SUDHL5 (cell line): ENCODE data around the gene CITED2.

- PRO-cap: no peak
These were observed 73.1 kb downstream of the REPS1 start for GRCh38 chr6:138914894-138915386.

- PRO-cap: no peak
These were observed 42.7 kb downstream of the REPS1 start for GRCh38 chr6:138945193-138945825.

- PRO-cap: no peak
These were observed 25.4 kb downstream of the REPS1 start for GRCh38 chr6:138962520-138963144.

GRCh38 chr6:138989032-138989450, 988 bp upstream of the REPS1 start:
- PRO-cap: no peak

- PRO-cap: bidirectional peak, plus-strand start at chr6:139028115, minus-strand start at chr6:139027837
These were observed 809 bp upstream of the ABRACL start for GRCh38 chr6:139027604-139028268.

GRCh38 chr6:139029833-139030280, 1.3 kb downstream of the ABRACL start:
- PRO-cap: no peak

DNA sequence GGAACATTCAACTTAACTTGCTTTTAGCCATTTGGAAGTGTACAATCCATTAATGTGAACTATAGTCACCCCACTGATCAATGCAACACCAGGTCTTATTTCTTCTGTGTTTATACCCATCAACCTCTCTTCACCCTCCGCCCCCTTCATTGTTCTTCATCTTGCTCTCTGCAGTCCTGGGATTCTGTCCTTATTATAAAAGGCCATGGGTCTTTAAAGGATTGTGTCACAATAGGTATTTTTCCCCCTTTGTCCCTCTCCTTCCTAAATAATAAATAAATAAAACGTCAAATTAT, 1.7 kb downstream of the ABRACL start:
- PRO-cap: no peak

DNA sequence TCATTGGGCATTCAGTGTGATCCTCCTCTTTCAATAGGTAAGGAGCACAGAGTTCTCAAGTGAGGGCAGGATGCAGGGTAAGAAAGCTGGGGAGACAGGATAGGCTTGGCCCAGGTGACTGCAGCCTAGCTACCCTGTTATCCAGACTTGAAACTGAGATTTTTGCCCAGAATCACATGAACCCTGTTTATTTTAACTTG, 25.0 kb downstream of the HECA start:
- PRO-cap: no peak

DNA sequence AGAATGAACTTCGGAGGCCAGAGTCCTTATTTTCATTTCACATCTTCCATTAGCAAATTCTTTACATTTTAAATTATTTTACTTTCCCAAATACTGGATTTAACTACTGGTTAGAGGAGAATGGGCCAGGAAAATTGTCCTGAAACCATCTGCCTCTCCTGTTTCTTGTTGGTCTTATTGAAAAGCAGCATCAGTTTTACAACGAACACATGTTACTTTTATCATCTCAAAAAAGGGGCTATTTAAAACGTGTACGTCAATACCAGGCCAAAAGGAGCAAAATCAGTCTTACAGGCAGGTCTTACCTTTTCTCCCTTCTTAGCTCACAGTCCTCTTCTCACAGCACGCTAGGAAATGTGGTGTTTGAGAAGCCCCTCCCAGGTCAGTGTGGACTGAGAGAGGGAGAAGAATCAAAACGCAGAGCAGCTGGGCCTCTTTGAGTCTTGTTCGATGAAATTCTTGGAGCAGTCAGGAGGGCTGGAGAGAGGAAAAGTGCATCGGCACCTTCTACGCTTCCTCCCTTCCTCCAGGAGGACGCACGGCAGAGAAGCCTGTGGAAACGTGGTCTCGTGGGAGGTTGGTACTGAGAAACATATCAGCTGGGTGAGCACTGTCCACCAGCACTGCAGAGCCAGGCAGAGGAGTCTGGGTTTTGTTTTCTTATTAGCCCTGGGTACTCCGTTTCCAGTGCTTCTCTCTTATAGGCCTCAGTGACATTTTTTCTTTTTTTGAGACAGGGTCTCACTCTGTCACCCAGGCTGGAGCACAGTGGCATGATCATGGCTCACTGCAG, 52.8 kb downstream of the TXLNB start:
- PRO-cap: no peak

DNA sequence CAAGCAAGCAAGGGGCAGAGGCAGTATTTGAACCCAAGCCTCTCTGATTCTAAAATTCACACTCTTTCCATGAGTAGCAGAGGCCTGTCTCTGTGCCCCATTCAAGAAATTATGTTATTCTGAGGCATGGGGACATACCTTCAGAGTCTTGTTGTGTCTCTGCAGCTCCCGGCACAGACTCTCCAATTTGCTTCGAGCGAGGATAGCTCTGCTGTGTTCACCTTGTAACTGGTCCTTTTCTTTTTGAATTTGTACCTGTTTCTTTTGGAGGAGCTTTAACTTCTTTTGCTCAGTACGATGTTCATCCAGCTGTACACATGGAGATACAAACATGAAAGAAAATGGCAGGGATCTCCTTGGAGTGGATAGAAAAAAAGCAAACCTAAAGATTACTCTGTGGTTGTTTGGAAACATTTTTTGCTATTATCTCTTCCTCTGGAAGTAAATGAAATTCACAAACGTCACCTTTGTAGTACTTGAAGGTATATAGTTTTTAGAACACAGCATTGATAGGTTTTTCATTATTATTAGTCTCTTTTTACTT, 21.4 kb downstream of the TXLNB start:
- PRO-cap: no peak

DNA sequence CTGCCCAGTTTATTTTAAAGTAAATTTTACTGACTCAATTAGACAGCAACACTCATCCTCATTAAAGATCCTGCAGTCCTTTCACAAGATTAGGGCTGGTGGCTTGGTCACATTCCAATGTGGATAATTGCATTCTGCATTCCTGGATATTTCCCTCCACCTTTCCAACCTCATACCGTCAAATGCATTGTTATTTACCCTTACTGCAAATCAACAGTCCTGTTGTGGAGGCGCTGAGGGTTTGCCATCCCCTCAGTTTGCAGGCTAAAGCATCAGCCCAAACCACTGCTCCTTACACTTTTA, 5.4 kb downstream of the CITED2 start:
- PRO-cap: no peak

- PRO-cap: no peak
These were observed 833 bp downstream of the CITED2 start for GRCh38 chr6:139373669-139373961.

- PRO-cap: unidirectional peak, minus-strand start at chr6:139374423; unidirectional peak, minus-strand start at chr6:139374648
These were observed at the start of gene CITED2 for GRCh38 chr6:139373962-139374714. Gene CITED2 (minus strand): TSS chr6:139374648.

GRCh38 chr6:139375710-139376350, 1.4 kb upstream of the CITED2 start:
- PRO-cap: bidirectional peak, plus-strand start at chr6:139376004, minus-strand start at chr6:139375856

- PRO-cap: no peak
These were observed 67.7 kb upstream of the CITED2 start for GRCh38 chr6:139442112-139442499.

DNA sequence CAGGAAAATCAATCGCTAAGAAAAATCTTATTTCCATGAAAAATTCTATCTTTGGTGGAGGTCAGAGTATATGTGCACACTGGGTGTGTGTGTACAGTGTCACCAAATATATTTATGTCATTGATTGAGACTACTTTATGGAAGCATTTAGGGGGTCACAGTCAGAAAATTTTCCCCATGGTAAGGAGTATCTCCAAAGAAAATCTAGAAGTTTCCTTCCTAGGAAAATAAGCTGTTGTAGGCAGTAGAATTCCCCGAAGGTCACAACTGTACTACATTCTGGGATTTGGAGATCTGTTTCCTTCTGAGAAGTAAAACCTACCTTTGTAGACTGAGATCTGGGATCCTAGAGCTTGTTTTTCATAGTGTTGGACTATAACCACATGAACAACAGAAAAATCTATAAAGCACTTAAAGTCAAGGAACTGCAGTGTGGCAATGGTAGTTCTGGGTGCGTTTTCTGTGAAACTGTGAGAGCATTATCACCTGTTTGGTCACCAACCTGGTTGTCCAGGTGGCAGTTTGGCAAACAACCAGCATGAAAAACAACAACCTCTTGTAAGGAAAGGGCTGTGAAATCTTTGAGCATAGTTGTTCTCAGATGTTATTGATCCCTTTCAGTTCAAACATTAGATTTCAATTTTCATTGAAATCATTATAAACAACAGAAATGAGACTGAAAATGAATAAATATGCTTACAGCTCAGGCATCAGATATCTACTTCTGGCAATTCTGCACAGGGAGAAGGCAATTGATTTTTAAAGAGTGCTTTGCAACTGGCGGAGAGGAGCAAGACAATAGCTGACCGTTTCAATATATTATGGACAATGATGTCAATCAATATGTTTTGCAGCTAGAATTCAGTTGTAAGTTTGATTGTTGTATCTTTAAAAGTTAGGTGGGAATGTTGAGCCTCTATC, 215.7 kb upstream of the CITED2 start:
- PRO-cap: no peak

- PRO-cap: no peak
These were observed 616.4 kb upstream of the CITED2 start for GRCh38 chr6:139990901-139991251.

DNA sequence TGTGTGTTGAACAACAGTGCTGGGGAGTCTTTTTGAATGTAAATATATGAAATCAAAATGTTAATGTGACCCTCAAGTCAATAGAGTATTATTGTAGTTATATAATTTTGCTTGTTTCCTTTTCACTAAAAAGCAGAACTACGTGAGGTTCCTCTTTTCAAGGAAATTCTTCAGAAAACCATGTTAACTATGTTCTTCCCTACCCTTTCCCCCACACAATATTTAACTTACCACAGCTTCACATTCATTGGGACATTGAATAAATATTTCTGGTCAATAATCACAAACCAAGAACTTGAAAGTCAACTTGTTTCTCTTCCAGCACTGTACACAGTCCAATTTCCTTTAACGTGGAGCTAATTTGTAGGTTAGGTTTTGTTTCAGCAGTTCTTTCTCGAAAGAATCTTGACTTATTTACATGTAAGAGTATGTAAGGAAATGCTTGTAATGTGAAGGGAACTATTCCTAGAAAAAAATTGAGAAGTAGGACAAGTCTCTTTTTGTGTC, 946.0 kb upstream of the CITED2 start:
- PRO-cap: no peak

- PRO-cap: no peak
These were observed 1088.5 kb upstream of the CITED2 start for GRCh38 chr6:140462709-140463644.

GRCh38 chr6:140537652-140538289, 1163.3 kb upstream of the CITED2 start:
- PRO-cap: no peak